Melanocyte of skin (primary cell): ENCODE data around the genes TRH and NPHP3.

DNA sequence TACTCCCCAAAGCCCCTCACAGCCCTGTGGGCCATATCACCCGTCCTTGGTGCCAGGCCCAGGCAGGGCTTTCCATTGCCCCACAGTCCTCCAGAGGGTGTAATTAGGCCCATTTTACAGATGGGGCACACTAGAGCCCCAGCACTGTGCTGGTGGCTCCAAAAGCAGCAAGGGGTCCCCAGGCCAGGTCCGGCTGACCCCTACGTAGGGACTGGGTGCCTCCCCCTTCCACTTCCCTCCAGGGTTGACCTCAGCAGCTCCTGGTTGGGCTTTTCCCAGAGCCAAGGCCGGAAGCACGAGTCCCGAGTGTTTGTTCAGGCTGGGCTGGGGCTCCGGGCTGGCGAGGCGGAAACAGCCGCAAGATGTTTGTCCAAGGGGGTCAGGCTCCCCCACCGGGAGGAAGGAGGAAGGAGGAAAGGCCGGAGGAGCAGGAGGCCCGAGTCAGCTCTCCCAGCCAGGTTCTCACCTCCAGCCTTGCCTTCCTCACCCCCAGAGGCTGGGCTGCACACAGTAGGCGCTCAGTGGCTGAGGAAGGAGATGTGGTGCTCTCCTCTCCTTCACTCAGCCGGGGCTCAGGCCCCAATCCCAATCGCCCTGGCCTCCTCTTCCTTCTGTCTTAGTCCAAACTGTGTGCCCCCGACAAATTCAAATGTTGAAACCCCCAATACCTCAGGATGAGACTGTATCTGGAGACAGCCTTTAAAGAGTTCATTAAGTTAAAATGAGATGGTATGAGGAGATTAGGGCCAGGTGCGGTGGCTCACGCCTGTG lies 17.1 kb upstream of the PLXND1 start:
- CAGE, long polyA plus RNA, 2 experiments, result no peak in any of the 2 experiments

- CAGE, long polyA plus RNA, 2 experiments, result no peak in any of the 2 experiments
Measured at GRCh38 chr3:129665900-129666292, 59.4 kb upstream of the PLXND1 start.

- CAGE, long polyA plus RNA, 2 experiments, result no peak in any of the 2 experiments
Measured at GRCh38 chr3:129822661-129822990, 70.9 kb downstream of the TMCC1 start.

DNA sequence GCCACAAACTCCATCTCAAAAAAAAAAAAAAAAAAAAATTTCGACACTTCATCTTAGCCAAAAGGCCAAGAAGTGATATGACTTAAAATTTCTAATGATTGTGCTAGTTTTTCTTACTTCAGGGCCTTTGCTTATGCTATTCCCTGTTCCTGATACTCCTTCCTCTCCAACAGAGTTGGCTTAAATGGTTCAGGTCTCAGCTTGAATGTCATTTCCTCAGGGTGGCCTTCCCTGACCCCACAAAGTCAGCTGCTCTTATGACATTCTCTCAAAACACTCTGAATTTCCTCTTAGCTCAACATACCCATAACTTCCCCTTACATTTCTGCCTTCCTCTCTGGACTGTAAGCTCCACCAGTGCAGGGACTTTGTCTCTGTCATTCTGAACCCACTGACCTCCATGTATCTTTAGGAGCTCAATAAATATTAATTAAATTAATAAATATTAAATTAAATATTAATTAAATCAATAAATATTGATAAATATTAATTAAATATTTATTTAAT lies 17.7 kb upstream of the TMCC1 start:
- CAGE, long polyA plus RNA, 2 experiments, result no peak in any of the 2 experiments

- CAGE, long polyA plus RNA, 2 experiments, result no peak in any of the 2 experiments
Measured at GRCh38 chr3:129974243-129975009, at the start of gene TRH. Gene TRH, plus strand, starts transcription at chr3:129974720.

GRCh38 chr3:130123619-130123999 lies 42.0 kb downstream of the ALG1L2 start:
- CAGE, long polyA plus RNA, 2 experiments, result no peak in any of the 2 experiments

- CAGE, long polyA plus RNA, 2 experiments, result no peak in any of the 2 experiments
Measured at GRCh38 chr3:130705511-130705899, 41.1 kb downstream of the PIK3R4 start.

DNA sequence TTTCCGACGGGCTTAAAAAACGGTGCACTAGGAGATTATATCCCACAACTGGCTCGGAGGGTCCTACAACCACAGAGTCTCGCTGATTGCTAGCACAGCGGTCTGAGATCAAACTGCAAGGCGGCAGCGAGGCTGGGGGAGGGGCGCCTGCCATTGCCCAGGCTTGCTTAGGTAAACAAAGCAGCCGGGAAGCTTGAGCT lies 49.9 kb upstream of the NUDT16 start:
- CAGE, long polyA plus RNA, 2 experiments, result no peak in any of the 2 experiments

GRCh38 chr3:131349566-131350464 lies 31.8 kb upstream of the NUDT16 start:
- CAGE, long polyA plus RNA, 2 experiments, result no peak in any of the 2 experiments

GRCh38 chr3:131491077-131491670 lies 11.6 kb downstream of the MRPL3 start:
- CAGE, long polyA plus RNA, 2 experiments, result no peak in any of the 2 experiments

DNA sequence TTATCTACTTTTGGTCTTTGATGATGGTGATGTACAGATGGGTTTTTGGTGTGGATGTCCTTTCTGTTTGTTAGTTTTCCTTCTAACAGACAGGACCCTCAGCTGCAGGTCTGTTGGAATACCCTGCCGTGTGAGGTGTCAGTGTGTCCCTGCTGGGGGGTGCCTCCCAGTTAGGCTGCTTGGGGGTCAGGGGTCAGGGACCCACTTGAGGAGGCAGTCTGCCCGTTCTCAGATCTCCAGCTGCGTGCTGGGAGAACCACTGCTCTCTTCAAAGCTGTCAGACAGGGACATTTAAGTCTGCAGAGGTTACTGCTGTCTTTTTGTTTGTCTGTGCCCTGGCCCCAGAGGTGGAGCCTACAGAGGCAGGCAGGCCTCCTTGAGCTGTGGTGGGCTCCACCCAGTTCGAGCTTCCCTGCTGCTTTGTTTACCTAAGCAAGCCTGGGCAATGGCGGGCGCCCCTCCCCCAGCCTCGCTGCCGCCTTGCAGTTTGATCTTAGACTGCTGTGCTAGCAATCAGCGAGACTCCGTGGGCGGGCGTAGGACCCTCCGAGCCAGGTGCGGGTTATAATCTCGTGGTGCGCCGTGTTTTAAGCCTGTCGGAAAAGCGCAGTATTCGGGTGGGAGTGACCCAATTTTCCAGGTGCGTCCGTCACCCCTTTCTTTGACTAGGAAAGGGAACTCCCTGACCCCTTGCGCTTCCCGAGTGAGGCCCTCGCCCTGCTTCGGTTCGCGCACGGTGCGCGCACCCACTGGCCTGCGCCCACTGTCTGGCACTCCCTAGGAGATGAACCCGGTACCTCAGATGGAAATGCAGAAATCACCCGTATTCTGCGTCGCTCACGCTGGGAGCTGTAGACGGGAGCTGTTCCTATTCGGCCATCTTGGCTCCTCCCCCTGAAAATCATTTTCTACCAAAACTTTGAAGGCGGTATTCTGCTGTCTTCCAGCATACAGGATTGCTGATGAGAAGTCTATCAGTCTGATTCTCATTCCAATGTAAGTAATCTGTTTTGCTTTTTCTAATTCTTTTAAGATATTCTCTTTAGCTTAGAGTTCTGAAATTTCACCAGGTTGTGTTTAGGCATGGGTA lies 40.6 kb upstream of the DNAJC13 start:
- CAGE, long polyA plus RNA, 2 experiments, result no peak in any of the 2 experiments

DNA sequence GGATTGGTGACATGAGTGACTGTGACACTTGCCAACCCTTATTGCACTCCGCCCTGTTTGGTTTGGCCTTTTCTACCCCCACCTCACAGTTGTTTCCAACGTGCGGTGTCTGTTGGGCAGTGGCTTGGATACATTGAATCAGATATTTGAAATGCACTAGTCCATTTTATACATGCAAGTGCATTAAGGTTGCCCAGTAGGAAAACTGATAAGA lies 1.9 kb downstream of the NPHP3 start:
- CAGE, long polyA plus RNA, 2 experiments, result no peak in any of the 2 experiments

GRCh38 chr3:132721368-132722691 lies at the start of gene NPHP3:
Gene NPHP3, minus strand, starts transcription at chr3:132722409.
- CAGE, long polyA plus RNA, 2 experiments, result no peak in any of the 2 experiments

- CAGE, long polyA plus RNA, 2 experiments, result no peak in any of the 2 experiments
Measured at GRCh38 chr3:133466548-133466857, 66.6 kb downstream of the BFSP2 start.

DNA sequence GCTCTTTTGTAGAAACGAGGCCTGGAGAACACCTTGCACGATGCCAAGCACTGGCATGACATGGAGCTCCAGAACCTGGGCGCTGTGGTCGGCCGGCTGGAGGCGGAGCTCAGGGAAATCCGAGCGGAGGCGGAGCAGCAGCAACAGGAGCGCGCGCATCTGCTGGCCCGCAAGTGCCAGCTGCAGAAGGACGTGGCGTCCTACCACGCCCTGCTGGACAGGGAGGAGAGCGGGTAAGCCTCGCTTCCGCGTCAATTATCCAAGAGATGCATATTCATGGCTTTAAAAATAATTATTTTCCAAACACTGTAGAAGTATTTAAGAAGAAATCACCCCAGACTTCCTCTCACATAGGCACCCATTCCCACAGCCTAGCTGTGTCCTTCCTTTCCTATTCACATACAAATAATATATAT lies 72.5 kb downstream of the BFSP2 start:
- CAGE, long polyA plus RNA, 2 experiments, result no peak in any of the 2 experiments

GRCh38 chr3:133476681-133477451 lies 77.0 kb downstream of the BFSP2 start:
- CAGE, long polyA plus RNA, 2 experiments, result no peak in any of the 2 experiments

GRCh38 chr3:133506357-133506675 lies 67.2 kb upstream of the CDV3 start:
- CAGE, long polyA plus RNA, 2 experiments, result no peak in any of the 2 experiments

- CAGE, long polyA plus RNA, 2 experiments, result no peak in any of the 2 experiments
Measured at GRCh38 chr3:133674255-133674770, 12.6 kb upstream of the TOPBP1 start.

- CAGE, long polyA plus RNA, 2 experiments, result no peak in any of the 2 experiments
Measured at GRCh38 chr3:133756341-133756697, 10.1 kb downstream of the TF start.

DNA sequence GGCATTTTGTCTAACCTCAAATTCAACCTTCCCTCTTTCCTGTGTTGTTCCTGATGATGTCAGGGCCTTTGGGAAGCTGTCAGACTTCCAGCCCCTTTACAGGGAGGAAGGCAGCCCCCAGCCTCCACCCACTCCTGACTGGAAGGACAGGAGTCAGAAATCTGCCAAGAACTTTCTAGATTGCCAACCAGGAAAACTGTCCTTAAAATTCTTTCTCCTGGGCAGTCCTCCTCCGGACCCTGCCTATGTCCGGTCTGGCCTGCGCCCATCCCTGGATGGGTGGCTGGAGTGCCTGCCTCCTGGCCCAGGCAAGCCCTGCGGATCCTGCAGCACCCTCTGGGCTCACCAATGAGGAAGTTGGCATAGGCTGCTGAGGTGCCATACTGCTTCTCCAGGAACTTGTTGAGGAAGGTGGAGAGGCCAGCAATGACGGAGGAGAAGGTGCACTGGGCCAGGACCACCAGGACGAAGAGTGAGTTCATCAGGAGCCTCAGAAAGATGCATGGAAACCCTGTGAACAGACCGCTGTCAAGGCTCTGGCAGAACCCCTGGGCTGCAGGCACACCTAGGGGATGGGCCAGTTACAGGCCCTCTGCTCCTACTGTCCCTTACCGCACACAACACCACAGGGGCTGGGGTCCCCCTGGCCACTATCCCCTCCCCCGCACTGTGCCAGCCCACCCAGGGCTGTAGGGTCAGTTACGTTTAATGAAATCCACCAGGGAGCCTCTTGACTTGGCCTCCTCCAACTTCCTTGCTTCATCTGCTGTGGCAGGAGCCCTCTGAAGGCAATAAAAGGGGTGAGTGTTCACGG lies 52.7 kb upstream of the RAB6B start:
- CAGE, long polyA plus RNA, 2 experiments, result no peak in any of the 2 experiments